MCF 10A (cell line): Measurements from ENCODE around the gene SEC22A.

- PRO-cap, result bidirectional peak, plus-strand start at chr3:123201958, minus-strand start at chr3:123201841
- RRBS, result 50% methylated on average over 1 of the region's 47 CpGs
These were observed at the start of gene SEC22A for GRCh38 chr3:123201137-123202081. SEC22A (plus strand) TSS chr3:123201943.

DNA sequence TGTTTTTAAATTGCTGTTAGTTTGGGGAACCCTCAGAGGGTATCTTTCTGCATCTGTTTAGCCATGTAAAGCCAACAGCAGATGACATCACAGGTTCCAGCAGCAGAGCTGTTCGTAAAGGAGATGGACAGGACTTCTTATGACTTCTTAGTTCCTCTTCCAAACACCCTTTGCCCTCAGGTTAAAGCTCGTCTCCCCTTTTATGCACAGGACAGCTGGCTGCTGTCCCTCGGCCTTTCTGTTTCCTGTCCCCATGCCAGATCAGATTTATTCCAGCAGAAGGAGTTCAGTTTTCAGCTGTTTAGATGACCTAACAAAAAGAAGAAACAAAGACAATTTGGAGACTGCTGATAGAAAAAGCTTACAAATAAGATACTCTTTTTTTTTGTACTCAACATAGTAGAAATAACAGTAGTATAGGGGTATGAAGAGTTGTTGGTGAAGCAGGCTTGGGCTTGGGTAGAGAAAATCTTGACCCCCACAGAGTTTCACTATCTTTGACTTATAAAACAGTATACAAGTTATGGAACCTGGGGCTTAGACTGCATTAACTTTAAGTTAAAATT is 45.2 kb downstream of the SEC22A start:
- PRO-cap, result no peak
- RRBS, result no CpG with 5 or more reads among the region's 3 CpGs

DNA sequence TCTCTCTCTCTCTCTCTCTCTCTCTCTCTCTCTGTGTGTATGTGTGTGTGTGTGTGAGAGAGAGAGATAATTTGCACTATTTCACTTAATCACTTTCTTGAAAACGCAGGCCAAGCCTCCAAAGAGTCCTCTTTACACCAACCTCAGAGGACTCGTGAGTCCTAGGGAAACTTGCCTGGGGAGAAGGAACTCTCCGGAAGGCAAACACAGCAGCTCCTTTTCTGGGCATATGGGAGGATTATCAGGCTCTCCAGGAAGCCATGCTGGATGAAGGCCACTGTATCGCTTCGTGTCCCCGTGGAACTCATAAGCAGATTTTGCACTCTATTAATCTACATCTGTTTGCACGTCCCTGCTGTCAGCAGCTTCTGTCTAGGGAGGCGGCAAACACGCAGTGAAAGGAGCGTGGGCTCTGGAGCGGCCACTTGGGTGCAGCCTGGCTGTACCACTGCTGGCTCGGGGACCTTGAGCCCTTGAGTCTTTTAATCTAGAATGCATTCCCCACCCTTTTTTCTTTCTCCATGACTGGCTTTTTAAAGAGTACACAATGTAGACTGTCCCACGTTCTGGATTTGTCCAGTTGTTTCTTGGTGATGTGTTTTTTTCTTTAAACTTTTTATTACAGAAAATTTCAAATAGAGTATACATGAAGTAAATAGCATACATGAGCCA is 102.1 kb downstream of the ADCY5 start:
- PRO-cap, result no peak
- RRBS, result no CpG with 5 or more reads among the region's 13 CpGs

DNA sequence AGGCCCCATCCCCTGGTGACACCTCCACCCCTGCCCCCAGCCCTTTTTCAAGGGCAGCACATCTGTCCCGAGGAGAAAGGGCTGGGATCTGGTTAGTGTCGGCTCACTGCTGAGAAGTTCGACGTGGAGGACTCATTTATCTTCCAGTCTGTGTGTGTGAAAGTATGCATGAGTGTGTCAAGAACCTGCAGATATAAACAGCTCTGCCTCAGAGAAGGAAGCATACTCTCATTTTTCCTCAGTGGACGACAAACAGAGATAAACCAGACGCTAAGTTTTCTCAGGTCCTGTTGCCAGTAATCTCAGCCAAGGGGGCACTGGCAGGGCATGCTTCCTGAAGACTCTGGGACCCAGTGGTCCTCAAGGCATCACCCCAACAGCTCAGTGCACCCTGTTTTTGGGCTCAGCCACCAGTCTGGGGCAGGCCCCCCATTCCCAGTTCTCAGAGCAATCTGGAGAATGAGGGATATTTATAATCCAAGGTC is 73.8 kb downstream of the ADCY5 start:
- PRO-cap, result no peak
- RRBS, result no CpG with 5 or more reads among the region's 6 CpGs

DNA sequence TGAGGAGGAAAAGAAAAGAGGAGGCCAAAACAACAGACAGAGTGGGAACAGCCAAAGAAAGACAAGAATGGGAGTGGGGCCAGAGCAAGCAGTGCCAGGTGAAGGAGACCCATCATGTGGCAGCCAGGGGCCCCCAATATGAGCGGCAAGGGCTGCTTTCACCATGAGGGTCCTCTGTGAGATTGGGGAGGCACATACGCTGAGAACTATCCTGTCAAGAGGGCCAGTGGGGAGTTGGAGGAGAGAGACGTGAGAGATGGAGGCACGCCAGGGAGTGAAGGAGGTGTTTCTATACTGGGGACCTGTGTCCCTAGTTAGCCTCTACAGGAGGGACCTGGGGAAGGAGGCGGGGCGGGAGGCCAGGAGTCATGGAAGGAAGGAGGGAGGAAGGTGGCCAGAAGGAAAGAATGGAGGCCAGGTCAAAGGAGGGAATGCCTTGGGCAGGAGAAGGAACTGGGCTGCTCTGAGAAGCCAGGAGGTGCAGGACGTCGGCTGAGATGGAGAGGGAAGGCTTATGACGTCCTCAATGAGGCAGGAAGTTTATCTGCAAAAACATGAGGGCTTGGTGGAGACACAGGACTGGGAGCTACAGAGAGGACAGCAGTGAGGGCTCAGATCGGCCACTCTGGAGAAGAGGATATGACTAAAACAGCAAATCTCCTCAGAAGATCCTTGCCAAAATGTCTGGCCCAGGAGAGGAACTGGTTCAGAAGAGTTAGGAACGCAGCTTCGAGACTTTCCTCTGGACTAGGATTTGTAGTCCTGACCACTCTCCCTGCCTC is 60.0 kb downstream of the ADCY5 start:
- PRO-cap, result no peak
- RRBS, result no CpG with 5 or more reads among the region's 12 CpGs

- PRO-cap, result no peak
- RRBS, result no CpG with 5 or more reads among the region's 4 CpGs
These were observed 37.6 kb downstream of the ADCY5 start for GRCh38 chr3:123411304-123411678.

GRCh38 chr3:123449211-123449525 is 278 bp upstream of the ADCY5 start:
- PRO-cap, result no peak
- RRBS, result 58% methylated on average over 35 of the region's 46 CpGs

DNA sequence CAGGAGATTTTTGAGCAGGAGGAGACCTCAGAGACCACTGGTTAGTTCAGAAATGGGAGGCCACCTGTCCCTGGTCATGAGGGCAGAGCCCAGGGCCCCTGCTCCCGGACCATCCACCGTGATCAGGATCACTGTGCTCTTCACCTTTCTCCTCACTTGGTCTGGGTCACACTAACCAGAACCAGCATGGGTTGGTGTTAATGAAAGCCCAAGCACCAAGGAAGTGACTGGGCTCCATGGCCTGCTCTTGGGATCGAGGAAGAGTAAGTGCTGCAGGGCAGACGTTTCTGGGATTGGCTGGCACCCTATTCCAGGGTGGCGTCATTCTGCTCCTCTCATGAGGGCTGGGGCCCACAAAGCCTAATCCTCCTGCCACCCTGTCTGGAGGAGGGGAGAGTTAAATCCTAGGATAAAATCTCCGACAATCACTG is 42.1 kb upstream of the HACD2 start:
- PRO-cap, result no peak
- RRBS, result no CpG with 5 or more reads among the region's 6 CpGs

DNA sequence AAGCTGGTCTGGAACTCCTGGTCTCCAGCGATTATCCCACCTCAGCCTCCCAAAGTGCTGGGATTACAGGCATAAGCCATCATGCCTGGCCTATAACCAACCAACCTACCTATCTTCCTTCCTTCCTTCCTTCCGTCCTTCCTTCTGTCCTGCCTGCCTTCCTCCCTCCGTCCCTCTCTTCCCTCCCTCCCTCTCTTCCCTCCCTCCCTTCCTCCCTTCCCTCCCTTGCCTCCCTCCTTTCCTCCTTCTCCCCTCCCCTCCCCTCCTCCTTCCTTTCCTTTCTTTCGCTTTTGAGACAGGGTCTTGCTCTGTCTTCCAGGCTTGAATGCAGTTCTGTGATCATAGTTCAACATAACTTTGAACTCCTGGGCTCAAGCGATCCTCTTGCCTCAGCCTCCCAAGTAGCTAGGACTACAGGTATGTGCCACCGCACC is 56.7 kb upstream of the HACD2 start:
- PRO-cap, result no peak
- RRBS, result no CpG with 5 or more reads among the region's 6 CpGs

GRCh38 chr3:123671827-123672512 is 87.1 kb upstream of the HACD2 start:
- PRO-cap, result no peak
- RRBS, result no CpG with 5 or more reads among the region's 9 CpGs

DNA sequence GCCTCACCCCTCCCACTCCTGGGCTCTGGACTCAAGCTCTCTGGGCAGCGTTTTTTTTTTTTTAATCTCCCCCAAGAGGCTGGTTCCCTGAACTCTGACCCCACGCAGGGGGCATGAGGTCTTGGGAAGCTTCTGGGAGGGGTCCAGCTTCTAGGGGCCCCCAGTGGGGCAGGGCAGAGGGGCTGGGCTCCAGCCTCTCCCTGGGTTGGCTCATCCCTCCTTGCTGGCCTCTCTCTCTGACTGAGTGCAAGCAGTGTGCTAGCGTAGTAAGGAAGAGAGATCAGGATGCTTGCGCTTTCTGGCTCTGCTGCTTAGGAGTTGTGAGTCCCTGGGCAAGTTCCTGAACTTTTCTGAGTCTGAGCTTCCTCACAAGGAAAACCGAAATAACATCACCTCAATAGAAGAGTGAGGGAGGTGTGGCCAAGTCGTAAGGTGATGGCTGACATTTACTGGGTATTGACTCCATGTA is 101.5 kb upstream of the HACD2 start:
- PRO-cap, result no peak
- RRBS, result no CpG with 5 or more reads among the region's 6 CpGs

DNA sequence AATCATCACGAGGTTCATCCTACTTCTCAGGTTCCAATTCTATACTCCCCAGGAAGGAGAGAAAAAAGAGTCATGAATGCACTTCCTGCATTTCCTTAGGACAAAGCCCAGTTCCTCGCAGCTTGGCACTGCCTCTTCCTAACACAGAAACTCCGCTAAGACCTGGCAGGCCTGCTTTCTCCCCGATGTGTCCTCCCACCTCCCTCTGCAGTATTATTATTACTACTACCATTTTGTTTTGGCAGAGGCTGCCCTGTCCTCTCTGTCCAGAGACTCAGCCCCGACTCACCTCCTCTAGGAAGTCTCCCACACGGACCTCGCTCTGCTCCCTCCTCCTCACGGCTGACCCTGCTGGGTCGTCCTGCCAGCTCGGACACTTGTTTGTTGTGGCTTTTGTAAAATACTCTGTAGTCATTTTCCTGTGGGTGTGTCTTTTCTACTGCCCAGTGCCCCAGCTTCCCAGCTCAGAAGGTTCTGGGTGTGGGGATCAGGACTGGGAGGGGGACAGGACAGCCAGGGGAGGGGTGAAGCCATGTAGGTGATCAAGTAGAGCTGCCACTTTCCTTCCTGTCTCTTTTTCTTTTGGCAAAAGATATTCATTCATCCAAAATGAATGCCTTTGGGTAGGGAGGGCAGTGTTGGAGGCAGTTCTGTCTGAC is 107.3 kb upstream of the HACD2 start:
- PRO-cap, result no peak
- RRBS, result no CpG with 5 or more reads among the region's 10 CpGs

- PRO-cap, result no peak
- RRBS, result no CpG with 5 or more reads among the region's 8 CpGs
These were observed 109.7 kb upstream of the HACD2 start for GRCh38 chr3:123694201-123695269.

GRCh38 chr3:123695632-123696826 is 111.2 kb upstream of the HACD2 start:
- PRO-cap, result no peak
- RRBS, result 100% methylated on average over 1 of the region's 17 CpGs

DNA sequence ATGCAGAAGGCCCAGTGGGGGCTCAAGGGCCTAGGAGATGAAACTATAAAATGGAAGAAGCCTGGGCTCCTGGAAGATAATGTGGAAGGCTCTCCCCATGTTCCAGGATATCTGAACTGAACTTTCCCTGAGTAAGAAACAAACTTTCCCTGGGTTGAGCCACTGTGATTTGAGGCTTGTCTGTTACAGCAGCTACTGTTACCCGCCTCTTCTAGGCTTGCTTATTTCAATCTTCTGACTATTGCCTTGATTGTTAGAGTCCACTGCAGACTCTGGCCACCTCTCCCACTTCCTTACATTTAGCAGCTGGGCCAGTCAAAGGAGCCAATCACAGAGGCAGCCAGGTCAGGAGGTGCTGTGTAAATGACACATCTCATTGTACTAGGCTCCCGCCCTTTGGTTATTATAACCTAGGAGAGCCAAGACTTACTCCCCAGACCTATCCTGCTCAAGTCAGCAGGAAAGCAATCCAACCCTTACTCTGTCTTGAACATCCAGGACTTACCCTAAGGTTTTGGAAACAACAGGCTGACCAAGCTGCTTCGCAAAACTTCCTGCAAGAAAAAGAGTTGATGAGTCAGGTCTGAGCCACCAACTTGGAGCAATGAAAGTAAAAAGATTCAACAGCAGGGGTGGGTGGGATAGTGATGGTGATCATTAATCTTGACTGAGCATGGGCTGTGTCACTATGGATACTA is 144.5 kb downstream of the MYLK start:
- PRO-cap, result no peak
- RRBS, result no CpG with 5 or more reads among the region's 3 CpGs

DNA sequence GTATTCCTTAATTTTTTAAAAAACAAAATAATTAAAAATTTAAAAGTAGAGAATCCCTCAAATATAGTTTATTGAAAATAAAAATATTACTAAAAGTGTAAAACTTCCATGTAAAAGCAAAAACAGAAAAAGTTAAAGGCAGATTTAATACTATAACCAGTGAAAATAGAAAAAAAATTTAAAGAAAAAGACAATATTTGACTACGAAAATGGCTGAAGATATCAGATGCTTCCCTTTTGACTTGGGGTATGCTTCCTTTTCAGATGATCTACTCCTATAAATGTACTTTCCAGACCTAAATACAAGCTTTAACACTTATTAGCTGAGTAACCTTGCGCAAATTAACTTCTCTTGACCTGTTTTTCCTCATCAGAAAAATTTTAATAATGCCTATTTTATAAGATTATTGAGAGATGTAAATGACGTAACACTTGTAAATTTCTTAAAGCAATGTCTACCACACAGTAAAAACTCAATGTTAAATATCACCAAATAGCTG is 10.2 kb downstream of the CCDC14 start:
- PRO-cap, result no peak
- RRBS, result no CpG with 5 or more reads among the region's 3 CpGs

DNA sequence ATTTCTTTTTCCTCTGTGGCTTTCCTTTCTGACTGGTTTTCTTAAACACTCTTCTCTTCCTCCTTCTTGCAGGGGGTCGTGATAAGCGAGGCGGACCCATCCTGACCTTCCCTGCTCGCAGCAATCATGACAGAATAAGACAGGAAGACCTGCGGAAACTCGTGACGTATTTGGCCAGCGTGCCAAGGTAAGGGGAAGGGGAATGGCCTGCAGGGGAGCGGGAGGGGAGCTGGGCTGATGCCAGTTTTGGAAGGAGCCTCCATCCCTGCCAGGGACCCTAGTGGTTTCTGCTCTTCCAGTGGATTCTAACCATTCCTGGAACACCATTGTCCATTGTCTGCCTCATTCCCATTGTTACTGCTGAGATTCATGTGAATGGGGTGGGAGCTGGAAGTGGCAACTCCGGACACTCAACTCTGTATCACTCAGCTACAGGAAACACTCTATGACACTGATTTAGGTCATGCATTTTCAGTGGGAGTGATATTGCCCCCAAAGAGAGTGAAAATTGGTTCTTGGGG is 201.6 kb downstream of the KALRN start:
- PRO-cap, result no peak
- RRBS, result no CpG with 5 or more reads among the region's 10 CpGs

GRCh38 chr3:124248348-124249237 is 215.4 kb downstream of the KALRN start:
- PRO-cap, result no peak
- RRBS, result no CpG with 5 or more reads among the region's 7 CpGs

DNA sequence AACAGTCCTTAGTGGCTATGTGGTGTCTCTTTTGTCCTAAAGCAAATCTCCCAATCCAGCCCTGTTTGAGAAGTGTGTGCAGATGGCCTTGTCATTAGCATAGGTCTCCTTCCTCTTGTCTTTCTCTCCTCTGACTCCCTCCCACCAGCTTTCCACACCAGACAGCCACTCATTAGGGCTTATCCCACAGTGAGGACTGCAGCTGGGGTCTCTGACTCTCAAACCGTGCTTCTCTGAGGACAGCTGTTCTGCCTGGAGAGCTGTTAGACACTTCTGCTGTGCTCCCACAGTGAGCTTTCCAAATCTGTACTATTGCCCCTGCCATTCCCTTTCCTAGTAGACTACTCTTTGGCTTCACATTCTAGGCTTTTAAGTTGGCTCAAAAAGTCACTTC is 331.4 kb downstream of the KALRN start:
- PRO-cap, result no peak
- RRBS, result no CpG with 5 or more reads among the region's 1 CpG

DNA sequence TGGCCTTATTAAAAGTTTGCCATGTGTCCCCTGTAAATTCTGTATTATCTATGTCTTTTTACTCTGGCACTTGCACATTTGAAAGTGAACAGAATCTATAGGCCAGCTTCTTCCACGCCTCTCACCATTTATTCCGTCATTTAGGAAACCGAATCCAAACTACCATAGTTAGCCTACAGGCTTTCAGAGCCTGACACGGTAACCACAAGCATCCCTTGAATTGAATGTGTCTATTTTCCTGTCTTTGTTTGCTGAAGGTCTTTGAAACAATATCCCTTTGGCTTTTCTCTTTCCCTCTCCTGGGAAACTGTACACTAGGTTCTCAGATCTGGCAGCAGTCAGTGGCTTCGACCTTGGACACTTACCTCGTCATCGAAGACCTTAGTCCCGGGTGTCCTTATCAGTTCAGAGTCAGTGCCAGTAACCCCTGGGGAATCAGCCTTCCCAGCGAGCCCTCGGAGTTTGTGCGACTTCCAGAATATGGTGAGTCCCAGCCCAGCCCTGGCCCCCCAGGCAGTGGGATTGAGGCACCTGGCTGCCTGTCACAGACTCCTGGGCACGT is 30.6 kb upstream of the UMPS start:
- PRO-cap, result no peak
- RRBS, result no CpG with 5 or more reads among the region's 12 CpGs